Myometrial cell (primary cell): Measurements from ENCODE around the gene HES1.

- RAMPAGE, long total RNA, result no peak
These were observed 33.2 kb downstream of the IL1RAP start for GRCh38 chr3:190547133-190547529.

DNA sequence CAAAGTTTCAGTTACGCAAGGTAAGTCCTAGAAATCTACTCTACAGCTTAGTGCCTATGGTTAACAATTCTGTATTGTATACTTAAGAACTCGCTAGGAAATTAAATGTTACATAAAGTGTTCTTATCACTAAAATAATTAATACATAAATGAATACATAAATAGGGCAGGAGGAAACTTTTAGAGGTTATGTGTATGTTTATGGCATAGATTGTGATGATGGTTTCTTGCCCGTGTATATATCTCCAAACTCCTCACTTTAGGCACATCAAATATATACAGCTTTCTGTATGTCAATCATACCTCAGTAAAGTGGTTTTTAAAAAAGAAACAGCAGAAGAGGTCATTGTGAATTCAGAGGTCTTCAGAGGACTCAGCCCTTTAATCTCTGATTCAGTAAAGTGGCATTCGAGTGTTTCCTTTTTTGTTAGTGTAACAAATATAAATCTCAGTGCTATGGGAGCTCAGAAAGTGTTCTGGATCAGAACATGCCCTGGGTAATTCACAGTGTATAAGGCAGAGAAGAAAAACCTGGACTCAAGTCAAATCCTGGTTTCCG, 66.9 kb downstream of the IL1RAP start:
- RAMPAGE, long total RNA, result no peak

DNA sequence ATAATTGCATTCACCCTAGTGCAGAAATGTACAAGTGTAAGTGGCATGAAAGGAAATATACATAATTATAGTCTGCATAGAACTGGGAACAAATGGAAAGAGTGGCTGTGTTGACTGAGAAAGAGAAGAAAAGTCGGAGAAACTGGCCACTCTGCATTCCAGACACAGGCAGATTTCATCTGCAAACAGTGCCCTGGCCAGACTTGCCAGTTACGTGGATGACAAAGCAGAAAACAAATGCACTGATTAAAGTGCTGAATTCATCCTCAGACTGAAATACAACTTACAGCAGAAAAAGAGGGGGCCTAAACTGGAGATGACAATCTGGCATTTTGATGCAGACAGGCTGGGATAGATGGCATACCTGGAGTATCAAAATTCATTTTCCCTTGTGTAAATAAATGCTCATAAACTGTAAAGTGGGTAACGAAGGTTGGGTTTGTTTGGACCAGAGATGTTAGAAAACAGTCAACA, 129.8 kb downstream of the FGF12 start:
- RAMPAGE, long total RNA, result no peak

DNA sequence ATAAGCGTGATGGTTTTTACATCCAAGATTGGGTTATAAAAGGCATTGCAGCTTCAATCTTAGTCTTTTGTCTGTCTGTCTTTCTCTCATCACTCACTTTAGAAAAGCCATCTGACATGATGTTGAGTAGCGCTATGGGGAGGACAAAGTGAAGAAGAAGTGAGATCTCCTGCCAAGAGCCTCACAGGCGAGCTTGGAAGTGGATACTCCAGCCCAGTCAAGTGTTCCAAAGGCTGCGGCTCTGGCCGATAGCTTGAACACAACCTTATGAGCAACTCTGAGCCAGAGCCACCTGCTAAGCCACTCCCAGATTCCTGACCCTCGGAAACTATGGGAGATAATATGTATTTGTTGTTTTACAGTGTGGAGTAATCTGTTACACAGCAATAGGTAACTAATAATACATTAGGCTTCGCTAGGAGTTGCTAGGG, 76.3 kb downstream of the MB21D2 start:
- RAMPAGE, long total RNA, result no peak

DNA sequence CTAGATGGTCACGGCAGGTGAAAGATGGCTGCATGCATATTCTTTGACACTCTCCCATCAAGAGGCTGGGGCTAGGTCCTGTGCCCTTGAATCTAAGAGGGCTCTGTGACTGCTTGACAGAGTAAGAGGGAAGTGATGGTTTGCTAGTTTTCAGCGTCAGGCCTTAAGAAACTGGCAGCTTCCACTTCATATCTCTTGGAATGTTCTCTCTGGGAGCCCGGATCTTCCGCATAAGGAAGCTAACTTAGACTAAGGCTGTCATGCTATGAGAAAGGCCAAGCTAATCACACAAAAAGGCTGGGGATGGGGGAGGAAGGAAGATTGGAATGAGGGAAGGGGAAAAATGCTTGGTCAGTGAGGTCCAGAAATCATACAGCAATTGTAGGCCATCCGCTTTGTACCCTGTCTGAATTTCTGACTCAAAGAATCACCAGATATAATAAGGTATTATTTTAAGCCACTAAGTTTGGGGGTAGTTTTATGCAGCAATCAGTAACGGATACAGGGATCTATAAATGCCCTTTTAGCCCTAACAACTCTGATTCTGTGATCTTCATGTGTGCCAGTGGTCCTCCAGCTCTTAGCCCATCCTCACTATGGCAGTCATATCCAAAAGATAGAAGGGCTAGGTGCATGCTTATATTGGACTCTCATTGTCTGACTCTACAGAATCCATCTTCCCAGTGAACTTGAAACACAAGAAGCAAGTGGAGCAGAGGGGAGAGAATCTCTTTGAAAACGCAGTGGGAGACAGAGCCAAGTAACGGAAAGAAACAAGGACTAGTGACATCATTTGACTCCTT, 49.8 kb downstream of the MB21D2 start:
- RAMPAGE, long total RNA, result no peak

GRCh38 chr3:192917358-192917744, 305 bp downstream of the MB21D2 start:
- RAMPAGE, long total RNA, result no peak

- RAMPAGE, long total RNA, result no peak
These were observed 233.3 kb downstream of the OPA1 start for GRCh38 chr3:193826031-193826970.

- RAMPAGE, long total RNA, result no peak
These were observed 249.2 kb downstream of the OPA1 start for GRCh38 chr3:193841747-193843000.

- RAMPAGE, long total RNA, result no peak
These were observed 100.6 kb upstream of the HES1 start for GRCh38 chr3:194035377-194035798.

- RAMPAGE, long total RNA, result no peak
These were observed 95.4 kb upstream of the HES1 start for GRCh38 chr3:194040456-194041053.

GRCh38 chr3:194135658-194136745, at the start of gene HES1:
Gene HES1, plus strand, starts transcription at chr3:194136148.
- RAMPAGE, long total RNA, result no peak

- RAMPAGE, long total RNA, result no peak
These were observed 2.2 kb downstream of the HES1 start for GRCh38 chr3:194138205-194138590.

DNA sequence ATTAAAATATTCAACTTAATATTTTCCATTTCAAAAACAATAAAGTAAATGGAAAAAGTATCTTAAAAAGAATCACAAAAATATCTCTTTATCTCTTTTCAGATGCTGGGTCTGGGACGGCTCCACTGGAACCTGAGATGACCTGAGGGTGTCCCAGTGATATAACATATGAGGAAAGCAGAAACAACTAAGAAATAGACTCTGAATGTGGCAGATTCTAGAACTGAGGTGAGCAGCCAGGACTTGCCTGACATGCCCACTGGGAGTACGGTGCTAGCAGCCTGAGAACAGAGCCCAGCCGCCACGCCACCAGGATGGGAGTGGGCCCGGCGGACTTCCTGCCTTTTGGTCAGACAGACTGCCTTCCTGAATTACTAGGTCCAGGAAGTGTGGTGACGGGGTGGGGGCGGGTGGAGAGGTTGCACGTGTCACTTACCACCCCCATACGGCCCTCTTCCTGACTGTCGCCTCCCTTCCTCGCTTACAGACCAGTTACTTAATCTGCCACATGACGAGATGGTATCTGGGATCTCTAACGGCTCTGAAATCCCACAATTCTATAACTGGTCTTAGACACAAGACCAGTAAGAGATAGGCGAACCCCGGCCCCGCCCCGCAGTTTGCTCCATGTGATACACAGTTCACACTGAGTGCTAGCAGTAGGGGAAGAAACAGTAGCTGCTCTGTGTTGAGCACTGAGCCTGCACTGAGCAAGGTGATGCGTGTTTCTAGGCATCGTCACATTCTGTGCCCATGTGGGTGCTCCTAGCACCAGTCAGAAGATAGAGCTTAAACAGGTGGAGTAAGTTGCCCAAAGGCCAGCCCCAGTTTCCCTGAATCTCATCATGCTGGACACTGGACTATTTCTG, 95.8 kb downstream of the CPN2 start:
- RAMPAGE, long total RNA, result no peak

DNA sequence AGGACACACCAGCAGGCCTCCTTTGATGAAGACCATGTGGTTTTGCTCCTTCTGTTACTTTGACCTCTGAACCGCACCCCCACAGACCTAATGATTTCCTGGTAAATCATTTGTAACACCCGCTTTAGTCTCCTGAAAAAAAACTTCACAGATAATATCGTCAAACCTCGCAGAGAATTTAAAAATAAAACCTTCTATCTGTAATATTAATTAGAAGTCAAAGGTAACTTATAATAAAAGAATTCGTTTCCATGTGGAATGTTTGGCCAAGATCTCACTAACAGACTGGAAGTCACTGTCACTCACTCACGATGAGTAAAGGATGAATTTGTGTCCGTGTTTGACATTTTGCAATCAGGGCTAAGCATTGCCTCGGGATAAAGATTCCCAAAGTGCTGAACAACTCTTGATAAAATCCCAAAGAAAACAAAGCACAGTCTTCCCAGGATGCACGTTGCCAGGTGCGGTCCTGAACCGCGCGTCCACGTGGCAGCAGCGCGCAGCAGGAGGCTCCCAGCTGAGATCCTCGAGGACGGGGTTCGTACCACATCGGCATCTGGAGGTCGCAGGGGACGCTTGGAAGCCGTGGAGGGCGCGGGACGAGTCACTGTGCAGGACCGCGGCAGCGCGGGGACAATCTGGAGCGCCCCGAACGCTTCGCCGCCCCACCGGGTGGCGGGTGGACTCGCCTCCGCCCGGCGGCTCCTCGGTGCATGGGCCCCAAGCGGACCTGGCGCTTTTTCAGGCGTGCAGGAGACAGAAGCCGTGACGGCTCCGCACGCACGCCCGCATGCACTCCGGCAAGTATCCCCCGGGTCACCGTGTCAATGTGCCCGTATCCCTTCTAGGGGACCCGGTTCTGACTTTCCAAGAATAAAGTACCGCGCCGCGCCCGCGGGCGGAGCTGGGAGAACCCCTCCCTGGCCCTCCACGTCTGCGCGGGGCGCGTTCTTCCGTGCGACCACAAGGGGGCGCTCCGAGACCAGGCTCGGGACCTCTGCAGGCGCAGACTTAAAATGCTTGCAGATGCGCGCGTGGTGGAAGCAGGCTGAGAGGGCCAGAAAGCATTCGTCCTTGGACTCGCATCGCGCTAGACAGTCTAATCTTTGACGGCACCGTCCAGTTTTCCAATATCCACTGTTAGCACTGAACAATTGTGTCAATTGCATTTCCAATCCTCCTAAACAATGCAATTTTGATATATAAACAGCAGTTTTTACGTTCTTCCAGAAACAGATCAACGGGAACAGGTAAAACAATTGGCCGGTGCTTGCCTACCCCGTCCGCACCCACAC, 17.7 kb downstream of the CPN2 start:
- RAMPAGE, long total RNA, result no peak

GRCh38 chr3:194404801-194405651, 6.0 kb upstream of the GP5 start:
- RAMPAGE, long total RNA, result no peak

GRCh38 chr3:194485763-194485862, 1.2 kb downstream of the ATP13A3 start:
- RAMPAGE, long total RNA, result no peak

DNA sequence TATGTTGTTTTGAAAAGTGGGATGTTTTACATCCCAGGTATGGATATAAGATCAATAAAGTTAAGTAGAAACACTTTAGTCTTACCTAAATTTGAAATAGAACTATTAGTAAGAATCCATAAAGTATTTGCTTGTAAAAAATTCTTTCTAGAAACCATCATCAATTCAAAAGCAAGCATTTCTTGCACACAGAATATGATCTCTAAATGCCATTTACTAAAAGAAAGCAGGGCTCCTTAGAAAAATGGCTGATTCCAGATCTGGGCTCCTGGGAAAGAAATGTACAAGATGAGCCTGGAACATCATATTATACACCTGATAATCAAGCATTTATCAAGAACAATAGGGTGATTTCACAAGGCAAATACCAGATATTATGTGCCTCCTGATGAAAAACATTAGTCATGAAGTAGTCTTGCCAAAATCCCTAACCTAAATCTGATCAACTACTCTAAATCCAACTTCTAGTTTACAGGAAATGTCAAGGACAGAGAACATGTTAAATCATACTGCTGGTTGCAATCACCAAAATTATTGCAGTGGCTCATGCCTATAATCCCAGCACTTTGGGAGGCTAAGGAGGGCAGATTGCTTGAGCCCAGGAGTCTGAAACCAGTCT, 34.6 kb upstream of the ATP13A3 start:
- RAMPAGE, long total RNA, result no peak

- RAMPAGE, long total RNA, result no peak
These were observed 166.5 kb downstream of the FAM43A start for GRCh38 chr3:194852175-194852670.

DNA sequence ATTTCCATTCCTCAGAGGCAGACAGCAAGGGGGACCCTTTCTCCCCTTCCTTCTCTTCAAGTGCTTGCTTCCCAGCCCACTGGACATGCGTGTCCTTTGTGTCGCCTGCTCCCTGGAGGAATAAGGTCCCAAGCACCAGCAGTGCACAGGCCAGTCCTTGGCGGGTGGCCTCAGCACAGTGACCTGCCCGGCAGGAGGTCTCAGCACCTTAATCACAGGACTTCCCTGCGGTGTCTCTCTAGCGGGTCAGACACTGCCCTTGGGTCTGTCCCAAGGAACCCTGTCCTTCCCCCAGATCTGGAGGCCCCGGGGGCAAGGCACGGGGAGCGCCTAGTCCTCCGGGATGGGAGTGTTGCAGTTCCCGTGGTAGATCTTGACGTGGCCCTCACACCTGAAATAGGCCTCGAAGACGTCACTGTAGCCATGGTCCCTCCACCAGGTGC, 201.6 kb downstream of the XXYLT1 start:
- RAMPAGE, long total RNA, result no peak

GRCh38 chr3:195087385-195087769, 183.6 kb downstream of the XXYLT1 start:
- RAMPAGE, long total RNA, result no peak